Cardiac fibroblast (primary cell): ENCODE results near the gene ACSS3.

DNA sequence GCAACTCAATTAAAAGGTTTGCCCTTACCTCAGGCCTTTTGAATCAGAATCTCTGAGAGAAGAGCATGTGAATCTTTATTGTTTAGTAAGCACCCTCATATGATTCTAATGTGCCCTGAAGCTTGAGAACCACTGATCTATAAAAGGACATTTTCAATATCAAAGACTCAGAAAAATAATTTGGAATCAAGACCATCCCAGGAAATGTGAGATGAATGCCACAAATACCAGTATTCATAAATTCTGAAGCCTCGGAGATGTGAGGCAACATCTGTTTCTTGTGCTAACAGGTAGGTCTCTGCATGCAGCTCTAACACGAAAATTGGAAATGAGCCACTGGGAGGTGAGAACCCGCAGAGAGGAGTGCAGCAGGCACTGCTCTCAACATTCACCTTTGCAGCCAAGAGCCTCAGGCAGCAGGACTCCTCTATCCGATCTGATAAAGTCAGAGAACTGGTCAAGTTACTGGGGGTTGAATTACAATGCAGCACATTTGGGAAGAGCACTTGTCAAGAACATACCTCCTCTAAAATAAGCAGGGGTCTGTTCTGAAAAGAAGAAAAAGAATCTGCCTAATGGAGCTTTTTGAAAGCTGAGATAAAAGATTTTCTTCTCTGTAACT, 209.4 kb upstream of the KRR1 start:
- RRBS: no CpG with 5 or more reads among the region's 4 CpGs

DNA sequence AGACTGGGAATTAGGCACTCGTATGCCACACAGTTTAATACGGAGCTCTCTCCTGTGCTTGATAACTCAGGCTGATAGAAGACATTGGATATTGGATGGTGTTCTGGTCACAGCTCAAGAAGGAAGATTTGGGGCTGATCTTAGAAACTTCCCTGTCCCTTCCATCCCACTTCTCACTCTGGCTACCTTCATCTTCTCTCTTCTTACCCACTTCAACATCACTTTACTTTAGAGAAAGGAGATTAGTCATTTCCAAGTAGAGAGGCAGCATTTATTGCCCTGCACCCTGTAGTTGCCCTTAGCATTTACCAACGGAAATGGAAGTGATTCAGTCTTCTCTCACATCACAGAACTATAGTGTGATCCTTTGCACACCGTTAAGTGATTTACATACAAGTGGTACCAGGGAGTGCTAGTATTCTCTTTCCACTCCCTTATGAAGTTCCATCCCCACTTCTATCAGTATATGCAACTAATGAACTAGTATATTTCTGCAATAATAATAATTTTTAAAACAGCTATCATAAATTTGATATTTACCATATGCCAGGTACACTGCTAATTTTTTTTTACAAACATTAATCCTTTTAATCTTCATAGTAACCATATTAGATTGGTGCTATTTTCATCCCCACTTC, 105.3 kb downstream of the NAP1L1 start:
- RRBS: no CpG with 5 or more reads among the region's 4 CpGs

- RRBS: no CpG with 5 or more reads among the region's 4 CpGs
Measured at GRCh38 chr12:76082932-76083311, 1.6 kb downstream of the NAP1L1 start.

DNA sequence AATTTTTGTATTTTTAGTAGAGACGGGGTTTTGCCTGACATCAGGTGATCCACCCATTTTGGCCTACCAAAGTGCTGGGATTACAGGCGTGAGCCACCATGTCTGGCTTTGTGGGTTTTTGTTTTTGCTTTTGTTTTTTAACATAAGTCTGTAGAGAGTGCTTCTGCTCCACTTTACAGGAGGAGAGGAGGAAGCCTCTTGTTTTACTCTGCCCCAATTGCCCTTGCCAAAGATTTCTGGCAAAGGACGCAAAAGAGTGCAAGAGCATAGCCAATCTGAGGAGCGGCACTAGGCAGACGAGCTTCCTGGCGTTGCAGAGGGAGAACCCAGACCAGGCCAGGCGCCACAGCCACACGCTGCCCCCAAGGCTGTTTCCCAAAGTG, 96.3 kb downstream of the BBS10 start:
- RRBS: no CpG with 5 or more reads among the region's 8 CpGs

- RRBS: no CpG with 5 or more reads among the region's 5 CpGs
Measured at GRCh38 chr12:76340786-76341213, 7.4 kb downstream of the BBS10 start.

- RRBS: no CpG with 5 or more reads among the region's 35 CpGs
Measured at GRCh38 chr12:76877798-76878688, 776 bp downstream of the CSRP2 start.

- RRBS: no CpG with 5 or more reads among the region's 4 CpGs
Measured at GRCh38 chr12:76915895-76916179, 37.0 kb upstream of the CSRP2 start.

DNA sequence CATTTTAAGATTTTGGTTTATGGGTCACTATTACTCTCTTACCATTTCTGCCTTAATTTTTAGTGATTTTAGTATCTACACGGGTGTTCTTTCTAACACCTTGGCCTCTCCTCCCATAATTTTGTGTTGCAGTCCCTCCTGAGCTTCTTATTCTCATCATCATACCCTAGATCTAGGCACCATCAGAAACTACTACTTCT, 193.0 kb downstream of the NAV3 start:
- RRBS: no CpG with 5 or more reads among the region's 1 CpG

DNA sequence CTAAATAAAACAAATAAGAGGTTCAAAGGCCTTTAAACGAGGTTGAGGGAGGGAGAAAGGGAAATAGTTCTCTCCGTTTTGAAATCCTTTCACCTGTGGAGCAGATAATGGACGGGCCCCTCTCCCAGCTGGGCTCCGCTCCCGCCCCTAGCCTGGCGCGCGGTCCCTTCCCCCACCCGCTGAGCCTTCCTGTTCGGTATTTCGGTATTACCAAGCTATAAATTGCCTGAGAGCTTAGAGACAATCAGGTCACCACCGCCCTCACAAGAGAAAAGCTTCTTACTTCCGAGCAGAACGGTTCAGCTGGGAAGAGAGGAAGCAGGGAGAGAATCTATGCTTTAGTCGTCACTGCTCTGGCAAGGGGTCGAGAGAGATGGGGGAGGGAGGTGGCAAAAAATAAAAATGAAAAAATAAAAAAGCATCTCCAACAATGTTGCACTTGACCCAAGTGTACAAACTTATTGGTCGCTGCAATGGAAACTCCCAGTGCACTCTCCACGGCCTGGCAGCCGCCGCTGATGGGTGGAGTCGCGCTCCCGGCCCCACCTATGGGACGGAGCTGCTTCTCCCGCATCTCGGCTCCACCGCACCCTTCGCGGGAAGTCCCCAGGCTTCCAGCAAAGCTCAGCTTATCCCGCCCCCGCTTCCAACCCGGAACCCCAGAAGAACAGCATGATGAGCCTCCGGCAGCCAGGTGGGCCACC, 1.0 kb upstream of the SYT1 start:
- RRBS: 0% methylated on average over 1 of the region's 33 CpGs

DNA sequence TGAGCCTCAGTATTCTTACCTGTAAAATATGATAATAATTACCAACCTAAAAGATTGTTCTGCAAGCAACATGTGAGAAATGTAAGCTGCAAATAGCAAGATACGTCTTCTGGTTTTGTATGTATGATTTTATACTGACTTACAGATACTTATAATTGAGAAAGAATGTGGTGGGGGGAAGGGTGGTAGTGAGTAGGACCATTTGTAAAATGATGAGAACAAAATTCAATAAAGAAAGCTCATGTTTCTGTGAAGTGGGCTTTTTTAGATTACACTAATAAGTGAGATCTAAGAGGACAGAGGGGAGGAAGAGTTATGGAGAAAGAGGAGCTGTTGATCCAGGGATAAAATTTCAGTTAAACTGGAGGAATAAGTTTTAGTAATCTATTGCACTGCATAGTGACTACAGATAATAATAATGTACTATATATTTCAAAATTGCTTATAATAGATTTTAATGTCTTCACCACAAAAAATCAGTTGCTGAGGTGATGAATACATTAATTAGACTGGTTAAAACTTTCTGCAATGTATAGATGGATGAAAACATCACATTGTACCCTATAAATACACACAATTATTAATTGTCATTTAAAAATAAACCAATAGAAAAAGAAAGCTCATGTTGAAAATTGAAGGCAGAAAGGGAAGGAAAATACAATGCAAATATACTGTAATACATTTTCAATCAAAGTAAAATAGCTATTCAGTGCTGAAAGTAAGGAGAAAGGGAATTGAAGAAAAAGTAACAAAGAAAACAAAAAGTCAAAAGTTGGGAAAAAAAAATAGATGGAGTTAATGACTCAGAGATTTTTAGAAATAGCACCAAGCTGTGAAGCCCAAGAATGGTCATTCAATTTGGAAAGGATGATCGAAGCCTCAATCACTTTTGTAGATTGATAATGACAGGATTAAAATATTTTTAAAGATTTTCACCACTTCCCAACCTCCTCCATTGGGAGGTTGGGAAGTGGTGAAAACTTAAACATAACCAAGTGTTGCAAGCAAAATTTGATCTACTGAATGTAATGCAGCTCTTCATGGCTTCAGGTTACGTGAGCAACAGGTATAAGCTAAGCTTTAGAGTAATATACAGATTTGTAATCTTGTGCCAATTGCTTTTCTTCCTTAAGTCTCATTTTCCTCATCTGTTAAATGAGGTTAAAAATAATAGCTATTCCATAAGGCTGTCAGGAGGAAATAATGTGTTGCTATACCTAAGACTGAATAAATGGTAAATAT, 65.6 kb downstream of the SYT1 start:
- RRBS: no CpG with 5 or more reads among the region's 3 CpGs

GRCh38 chr12:79691640-79691750, 731 bp upstream of the PAWR start:
- RRBS: no CpG with 5 or more reads among the region's 4 CpGs

DNA sequence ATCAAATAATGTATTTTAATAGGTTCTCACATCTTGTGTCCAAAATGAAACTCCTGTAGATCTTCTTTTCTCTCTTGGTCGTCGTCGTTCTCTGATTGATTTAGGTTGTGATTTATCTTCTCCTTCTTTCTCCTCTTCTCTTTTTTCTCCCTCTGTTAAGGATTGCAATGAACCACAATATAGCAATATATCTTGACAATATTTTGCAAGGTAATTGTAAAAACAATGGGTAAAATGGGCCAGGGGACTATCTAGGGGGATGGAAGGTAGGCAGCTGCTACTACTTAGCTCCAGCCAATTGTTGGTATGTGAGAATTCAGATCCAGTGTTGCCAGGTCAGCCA, 104.8 kb upstream of the PAWR start:
- RRBS: no CpG with 5 or more reads among the region's 3 CpGs

GRCh38 chr12:79798353-79798747, 107.6 kb upstream of the PAWR start:
- RRBS: no CpG with 5 or more reads among the region's 1 CpG

DNA sequence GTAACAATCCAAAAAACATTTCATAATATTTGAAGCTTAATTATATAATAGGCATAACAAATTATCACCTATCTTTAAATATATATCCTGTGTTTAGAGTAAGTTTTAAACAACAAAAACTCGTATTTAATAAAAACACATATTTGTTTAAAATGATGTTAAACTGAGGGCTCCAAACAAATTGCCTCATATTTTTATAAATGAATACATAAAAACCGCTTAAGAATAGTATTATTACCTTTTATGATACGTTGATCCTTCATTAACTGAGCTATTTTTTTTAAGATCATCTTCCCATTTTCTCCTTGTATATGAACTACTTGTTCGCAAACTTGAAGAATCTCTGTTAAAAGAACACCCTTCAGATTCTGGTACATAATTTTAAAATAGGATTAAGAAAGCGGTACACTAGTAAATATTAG, 116.2 kb upstream of the PAWR start:
- RRBS: no CpG with 5 or more reads among the region's 5 CpGs

GRCh38 chr12:80777623-80778763, 61.3 kb downstream of the MYF5 start:
- RRBS: no CpG with 5 or more reads among the region's 7 CpGs

- RRBS: 2% methylated on average over 13 of the region's 56 CpGs
Measured at GRCh38 chr12:81077308-81078487, at the start of gene ACSS3. TSS of gene ACSS3 (plus strand) at chr12:81078079.

GRCh38 chr12:81079436-81079614, 1.4 kb downstream of the ACSS3 start:
- RRBS: no CpG with 5 or more reads among the region's 1 CpG

- RRBS: no CpG with 5 or more reads among the region's 4 CpGs
Measured at GRCh38 chr12:81080374-81080966, 2.6 kb downstream of the ACSS3 start.

DNA sequence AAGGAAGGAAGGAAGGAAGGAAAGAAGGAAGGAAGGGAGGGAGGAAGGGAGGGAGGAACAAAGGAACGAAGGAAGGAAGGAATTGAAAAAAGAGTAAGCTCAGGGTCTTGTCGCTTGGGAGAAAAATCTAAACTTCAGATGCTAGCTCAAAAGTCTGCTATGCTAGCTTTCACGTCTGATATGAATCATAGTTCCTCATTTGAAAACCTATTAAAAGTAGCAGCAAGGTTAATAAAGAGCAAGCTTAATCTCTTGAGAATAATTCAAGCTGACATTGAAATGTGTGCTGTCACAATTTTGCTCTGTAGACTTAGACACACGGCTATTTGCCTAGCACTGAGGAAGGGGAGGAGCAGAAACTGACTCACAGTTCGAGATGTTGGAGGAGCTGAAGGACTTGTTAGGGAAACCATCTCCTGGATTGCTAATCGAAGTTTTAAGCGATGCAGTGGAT, 216.6 kb downstream of the ACSS3 start:
- RRBS: no CpG with 5 or more reads among the region's 7 CpGs

DNA sequence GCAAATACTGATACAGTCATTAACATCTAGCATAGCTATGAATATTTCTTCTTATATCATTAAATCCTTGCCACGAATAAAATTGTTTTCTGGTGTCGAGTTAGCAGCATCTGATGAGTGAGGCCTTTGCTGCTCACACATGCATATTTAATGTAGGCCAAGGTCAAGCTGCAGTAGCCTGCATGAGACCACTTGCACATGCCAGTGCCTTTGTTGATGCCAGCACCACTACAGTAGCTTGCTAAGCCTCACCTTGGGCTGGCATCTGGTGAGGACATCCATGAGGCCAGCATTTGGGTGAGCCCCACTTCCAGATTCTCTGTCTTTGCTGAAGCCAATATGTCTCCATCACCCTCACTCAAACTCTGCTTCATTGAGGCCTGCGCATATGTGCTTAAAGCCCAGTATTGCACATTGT, 8.1 kb downstream of the CCDC59 start:
- RRBS: no CpG with 5 or more reads among the region's 3 CpGs